Mammary epithelial cell (primary cell): ENCODE data around the genes ZNF799, TNPO2 and MAST1.

DNA sequence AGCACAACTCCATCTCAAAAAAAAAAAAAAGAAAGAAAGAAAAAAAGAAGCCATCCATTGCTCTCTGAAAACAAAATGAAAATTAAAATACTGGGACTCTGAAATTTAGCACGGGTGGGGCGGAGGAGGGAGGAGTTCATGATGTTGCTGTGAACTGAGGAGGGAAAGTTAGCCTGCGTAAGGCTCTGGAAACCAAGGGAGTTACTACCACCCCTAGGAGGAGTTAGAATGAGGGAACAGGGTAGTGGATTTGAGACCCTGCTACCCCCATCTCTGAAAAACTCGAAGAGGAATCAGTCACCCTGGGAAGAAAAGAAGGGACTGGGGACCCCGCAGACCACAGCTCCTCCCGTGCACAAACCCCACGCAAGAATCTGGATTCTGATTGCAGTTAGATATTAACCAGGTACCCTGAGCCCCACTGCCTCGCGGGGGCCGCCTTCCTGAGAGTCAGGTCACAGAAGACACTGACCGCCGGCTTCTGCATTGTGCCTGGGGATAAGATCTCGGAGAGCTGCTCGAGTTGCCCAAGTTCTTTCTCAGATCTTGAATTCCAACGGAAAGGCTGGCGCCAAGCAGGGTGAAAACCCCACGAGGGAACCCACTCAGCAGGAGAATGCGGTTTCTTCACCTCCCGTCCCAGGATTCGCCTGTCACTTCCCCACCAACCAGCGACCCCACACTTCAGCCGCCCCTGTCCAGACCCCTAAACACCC lies 933 bp downstream of the ZNF442 start:
- CAGE, long polyA plus RNA = no peak
- RRBS = no CpG with 5 or more reads among the region's 22 CpGs

DNA sequence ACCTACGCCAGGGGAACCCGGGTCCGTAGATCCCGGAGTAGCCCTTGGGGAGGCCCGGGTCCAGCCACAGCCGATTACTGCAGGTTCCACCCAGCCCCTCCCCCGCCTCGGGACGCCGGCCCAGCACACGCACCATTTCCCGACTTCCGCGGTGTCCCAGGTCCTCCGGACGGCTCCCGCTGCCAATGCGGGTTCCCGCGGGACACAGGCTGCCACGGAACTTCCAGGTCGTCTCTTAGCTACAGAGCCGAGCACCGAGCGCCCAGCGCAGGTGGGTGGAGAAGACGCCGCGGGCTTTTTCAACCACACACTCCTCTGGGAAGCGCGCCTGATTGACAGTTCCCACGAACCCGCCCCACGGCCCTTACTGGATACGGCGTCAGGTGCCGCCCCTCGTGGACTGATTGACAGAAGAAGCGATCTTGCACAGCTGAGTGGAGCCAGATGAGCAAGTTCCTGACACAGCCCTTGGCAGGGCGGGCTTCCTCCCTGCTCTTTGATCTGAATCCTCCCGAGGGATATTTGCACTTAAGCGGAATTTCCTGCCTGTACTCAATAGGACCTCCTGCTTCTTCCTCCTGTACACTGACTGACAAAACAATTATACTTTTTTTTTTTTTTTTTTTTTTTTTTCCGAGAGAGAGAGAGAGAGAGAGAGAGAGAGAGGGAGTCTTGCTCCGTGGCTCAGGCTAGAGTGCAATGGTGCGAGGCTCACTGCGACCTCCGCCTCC lies at the start of gene ZNF799:
TSS of gene ZNF799 (minus strand) at position 337 of the 731 bp plus-strand sequence.
- CAGE, long polyA plus RNA = no peak
- RRBS = 2% methylated on average over 6 of the region's 47 CpGs

- CAGE, long polyA plus RNA = no peak
- RRBS = 4% methylated on average over 25 of the region's 69 CpGs
These were observed 10.8 kb upstream of the ZNF709 start for GRCh38 chr19:12494966-12496295.

DNA sequence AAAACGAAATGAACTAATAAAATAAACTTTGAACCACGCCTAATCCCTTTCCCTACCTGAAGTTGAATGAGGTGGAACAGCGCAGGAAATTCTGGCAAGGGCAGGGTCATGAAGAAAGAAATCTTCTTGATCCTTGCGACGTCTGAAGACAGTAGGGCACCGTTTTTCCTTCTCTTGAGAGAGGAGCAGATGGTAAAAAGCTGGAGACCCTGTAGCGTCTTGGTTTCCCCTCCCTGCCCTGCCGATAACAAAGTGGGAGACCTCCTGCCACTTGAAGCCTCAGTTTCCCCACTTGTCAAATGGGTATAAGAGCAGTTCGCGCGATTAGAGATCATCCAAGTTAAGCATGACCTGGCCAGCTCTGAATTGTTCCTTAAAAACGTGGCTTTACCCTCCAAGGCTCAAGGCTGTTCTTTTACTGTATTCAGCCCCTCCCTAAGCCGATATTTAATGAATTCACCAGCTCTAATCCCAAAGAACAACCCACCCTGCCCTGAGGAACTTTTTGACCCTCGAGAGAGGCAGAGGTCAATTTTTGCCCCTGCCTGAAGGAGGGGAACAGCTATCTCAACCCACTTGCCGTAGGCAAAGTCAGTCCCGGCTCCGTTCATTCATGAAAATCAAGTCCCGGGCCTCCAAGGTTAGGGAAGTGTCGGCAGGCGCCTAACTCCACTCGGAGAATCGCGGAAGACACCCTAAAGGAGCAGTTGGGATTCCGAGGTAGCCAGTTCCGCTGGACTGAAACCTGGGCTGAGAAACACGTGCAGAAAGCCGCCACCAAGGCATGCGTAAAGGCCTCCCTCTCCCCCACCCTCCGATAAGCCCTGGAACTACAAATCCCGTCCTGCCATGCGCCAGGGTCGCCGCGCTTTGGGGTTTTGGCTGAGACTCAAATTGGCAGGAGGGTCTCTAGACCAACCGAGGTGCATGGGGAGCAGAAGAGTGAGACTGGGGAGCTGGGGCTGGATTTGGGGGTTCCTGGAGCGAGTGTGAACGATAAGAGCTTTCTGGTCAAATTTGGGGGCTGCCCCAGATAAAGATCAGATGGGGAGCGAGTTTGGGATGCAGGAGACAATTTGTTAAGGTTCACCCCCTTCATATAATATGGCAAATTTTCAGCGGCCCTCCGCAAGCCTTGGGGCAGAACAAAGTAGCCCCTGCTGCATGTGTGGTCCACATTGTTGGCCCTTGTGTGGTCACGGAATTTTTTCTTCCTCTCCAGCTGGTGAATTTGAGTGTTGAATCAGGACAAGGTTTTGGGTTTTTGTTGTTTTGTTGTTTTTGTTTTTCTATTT lies at the start of gene TNPO2:
TSS of gene TNPO2 (minus strand) at position 740 of the 1,295 bp plus-strand sequence.
- CAGE, long polyA plus RNA = no peak
- RRBS = no CpG with 5 or more reads among the region's 41 CpGs

GRCh38 chr19:12736645-12737413 lies 468 bp upstream of the GET3 start:
- CAGE, long polyA plus RNA = no peak
- RRBS = under 1% methylated on average over 4 of the region's 18 CpGs

DNA sequence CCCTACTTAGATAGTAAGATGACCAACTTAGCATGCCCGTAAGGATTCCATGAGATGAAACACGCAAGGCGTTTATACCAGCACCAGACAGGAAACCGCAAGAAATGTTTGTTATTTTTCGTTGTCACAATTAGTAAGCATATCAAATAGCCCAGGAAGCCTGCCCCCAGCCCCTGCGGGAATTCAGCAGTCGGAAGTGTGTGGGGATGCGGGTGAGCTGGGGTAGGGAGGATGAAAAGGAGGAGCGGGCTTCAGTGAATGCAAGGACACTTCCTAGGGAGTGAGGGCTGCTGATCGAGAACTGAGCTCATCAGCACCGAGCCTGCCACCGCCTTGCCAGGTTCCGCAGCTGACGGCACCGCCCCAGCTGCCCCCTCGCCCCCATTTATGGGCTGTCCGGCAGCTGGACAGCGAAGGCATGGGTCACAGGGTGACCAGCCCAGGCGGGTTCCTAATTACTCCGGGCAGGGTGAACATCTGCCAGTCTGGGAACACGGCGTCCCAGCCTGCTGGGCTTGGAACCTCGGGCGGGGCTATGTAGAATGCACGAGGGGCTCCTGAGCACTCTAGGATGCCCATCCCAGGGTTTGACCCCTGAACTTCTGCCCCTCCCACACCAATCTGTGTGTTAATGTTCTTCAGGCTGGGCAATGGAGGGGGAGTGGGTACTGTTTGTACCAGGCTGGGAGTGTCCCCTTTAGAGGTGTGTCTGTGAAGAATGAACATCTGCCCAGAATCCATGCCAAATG lies 1.5 kb upstream of the BEST2 start:
- CAGE, long polyA plus RNA = no peak
- RRBS = 6% methylated on average over 4 of the region's 25 CpGs

GRCh38 chr19:12769514-12770161 lies 5.7 kb downstream of the HOOK2 start:
- CAGE, long polyA plus RNA = no peak
- RRBS = 65% methylated on average over 16 of the region's 43 CpGs

- CAGE, long polyA plus RNA = no peak
- RRBS = 3% methylated on average over 4 of the region's 18 CpGs
These were observed 5.0 kb upstream of the JUNB start for GRCh38 chr19:12786064-12786870.

DNA sequence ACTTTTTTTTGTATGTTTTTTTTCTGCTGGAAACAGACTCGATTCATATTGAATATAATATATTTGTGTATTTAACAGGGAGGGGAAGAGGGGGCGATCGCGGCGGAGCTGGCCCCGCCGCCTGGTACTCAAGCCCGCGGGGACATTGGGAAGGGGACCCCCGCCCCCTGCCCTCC lies 1.6 kb downstream of the JUNB start:
- CAGE, long polyA plus RNA = no peak
- RRBS = no CpG with 5 or more reads among the region's 10 CpGs

DNA sequence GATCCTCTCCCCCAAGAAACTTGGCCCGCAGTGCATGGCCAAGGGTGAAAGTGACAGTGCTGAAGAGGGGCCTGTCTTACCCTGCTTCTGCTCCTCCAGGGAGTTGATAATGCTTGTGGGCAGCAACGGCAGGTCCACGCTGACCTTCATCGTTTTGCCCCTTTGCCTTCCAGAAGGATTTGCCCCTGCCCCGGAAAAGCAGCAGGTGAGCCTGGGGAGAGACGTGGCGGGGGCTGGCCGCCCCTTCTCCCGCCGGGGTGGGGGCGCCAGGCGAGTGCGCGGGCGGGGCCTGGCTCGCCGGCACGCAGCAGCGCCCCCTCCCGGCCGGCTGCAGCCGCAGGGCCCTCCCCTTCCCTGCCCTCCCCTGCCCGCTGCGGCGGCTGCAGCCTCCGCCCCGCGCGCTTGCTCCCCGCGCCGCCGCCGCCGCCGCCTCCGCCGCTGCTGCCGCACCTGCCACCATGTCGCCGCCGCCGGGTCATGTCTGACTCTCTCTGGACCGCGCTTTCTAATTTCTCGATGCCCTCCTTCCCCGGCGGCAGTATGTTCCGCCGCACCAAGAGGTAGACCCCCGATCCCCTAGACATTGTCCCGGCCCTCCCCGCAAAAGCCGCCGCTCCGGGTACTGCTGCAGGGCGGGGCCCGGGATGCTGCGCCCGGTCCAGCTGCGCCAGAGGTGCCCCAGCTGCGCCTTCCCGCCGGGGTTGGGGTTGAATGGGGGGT lies at the start of gene MAST1:
TSS of gene MAST1 (plus strand) at position 420 of the 720 bp plus-strand sequence.
- CAGE, long polyA plus RNA = no peak
- RRBS = 2% methylated on average over 26 of the region's 64 CpGs

DNA sequence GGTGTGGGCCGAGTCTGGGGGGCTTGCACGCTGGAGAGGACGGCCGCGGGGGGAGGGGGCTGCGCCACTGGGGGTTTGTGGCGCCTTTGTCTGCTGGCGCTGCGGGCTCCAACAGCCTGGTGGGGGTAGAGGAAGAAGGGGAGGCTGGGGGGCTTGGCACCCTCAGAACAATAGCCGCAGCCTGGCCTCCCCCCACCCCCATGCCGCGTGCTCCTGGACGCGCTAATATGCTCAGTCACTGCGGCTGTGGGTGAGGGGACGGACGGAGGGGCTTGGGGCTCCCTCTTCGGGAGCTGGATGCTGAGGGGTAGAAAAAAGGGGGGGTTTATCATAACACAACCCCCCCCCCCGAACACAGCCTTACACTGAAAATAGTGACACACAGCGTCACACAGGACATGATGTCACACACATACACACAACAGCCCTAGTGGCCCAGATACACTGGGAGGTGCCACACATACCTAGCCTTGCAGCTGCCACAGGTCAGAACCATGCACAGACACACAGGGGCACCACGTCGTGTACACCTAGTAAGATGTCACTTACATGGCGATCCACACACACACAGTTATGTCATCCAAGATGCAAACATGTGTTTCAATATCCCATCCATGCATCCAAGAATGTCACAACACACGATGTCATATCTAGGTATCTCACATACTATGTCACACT lies 640 bp downstream of the MAST1 start:
- CAGE, long polyA plus RNA = no peak
- RRBS = no CpG with 5 or more reads among the region's 24 CpGs

- CAGE, long polyA plus RNA = no peak
- RRBS = no CpG with 5 or more reads among the region's 19 CpGs
These were observed 10.2 kb upstream of the NFIX start for GRCh38 chr19:12984964-12985676.

GRCh38 chr19:13009418-13009729 lies 14.1 kb downstream of the NFIX start:
- CAGE, long polyA plus RNA = no peak
- RRBS = no CpG with 5 or more reads among the region's 2 CpGs

DNA sequence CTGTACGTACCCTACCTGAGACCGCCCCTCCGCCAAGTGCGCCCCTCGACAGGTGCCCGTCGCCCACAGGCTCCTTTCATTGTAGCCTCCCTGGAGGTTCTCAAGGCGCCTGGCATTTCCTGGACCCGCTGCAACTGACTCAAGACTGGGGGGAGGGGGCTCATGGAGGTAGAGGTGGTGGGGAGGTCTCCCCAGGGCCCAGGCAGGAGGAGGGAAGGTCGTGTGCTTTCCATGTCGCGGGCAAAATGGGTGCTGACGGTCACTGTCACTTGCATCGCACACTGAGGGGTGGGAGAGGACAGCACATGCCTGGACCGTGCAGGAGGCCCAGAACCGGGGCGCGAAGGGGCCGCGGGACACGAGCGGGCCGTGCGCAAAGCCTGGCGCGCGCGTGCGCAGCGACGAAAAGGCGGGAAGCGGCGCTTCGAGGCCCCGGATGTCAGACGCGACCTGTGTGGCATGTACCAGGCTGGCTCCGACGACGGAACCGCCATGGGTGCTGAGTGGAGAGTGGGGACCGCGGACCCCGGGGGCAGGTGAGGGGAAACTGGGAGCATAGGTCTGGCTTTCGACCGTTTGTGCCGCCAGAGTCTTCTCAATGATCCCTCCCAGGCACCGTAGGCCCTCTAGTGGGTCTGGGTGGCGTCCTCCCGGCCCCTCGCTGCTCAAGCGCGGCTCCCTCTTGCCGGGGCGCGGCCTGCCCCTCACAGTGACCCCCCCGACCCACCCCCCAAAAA lies 16.6 kb downstream of the NFIX start:
- CAGE, long polyA plus RNA = no peak
- RRBS = 64% methylated on average over 12 of the region's 58 CpGs

GRCh38 chr19:13016503-13016977 lies 21.3 kb downstream of the NFIX start:
- CAGE, long polyA plus RNA = no peak
- RRBS = no CpG with 5 or more reads among the region's 11 CpGs

DNA sequence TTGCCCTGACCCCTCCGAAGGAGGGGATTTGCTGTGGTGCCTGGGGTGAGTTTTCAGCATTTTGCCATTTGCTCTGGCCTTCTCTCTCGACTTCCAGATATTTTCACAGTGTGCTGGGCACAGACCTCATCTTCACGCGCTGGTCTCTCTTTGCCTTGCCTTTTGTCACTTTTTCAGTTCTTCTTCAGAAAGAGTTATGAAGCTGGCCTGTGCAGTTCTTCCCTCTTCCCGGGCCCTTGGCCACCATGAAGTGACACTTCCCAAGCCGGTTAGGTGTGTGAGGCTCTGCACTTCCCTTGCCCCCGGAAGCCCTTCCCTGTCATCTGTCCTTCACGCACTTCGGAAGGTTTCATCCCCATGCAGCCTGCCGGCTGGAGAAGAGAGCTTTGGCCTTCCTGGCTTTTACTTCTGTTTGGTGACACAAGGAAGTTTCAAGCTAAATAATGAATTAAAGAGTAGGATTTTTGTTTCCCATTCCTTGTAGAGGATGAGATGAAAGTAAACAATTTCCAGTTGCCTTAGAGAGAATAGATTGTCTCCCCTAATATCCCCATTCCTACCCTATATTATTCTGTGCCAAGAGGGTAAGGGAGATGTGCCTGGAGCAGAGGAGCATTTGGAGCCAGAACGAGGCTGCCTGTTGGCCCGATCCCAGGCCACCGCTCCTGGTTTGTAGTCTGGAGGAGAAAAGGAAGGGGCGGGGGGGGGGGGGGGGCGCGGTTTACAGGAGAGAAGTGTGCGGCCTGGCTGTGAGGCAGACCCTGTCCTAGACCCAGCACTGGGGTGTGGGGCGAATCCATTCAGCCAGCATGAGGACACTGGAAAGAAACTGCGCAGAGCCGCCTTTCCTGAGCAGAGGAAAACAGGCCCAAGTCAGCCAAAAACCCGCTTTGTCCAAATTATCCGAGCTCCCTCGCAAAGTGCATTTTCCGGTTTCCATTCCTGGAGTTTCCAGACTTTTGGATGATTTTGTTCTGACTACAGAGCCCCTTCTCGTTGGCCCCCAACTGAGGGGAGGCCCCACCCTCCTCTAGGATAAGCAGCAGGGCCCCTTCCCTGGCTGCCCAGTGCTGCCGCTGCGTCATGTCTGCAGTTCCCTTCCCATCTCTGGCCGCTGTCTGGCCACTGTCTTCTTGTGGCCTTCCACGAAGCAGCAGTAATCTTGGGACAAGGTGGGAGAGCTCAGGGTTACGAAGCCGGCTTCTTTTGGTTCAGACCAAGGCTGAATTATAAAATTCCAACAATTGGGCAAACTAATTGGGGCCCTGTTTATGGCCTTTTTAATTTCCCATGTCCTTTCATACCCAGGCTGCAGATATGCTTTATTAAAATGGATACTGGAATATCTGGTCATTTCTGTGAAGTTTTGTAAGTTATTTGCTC lies 22.9 kb downstream of the NFIX start:
- CAGE, long polyA plus RNA = no peak
- RRBS = 8% methylated on average over 5 of the region's 31 CpGs

DNA sequence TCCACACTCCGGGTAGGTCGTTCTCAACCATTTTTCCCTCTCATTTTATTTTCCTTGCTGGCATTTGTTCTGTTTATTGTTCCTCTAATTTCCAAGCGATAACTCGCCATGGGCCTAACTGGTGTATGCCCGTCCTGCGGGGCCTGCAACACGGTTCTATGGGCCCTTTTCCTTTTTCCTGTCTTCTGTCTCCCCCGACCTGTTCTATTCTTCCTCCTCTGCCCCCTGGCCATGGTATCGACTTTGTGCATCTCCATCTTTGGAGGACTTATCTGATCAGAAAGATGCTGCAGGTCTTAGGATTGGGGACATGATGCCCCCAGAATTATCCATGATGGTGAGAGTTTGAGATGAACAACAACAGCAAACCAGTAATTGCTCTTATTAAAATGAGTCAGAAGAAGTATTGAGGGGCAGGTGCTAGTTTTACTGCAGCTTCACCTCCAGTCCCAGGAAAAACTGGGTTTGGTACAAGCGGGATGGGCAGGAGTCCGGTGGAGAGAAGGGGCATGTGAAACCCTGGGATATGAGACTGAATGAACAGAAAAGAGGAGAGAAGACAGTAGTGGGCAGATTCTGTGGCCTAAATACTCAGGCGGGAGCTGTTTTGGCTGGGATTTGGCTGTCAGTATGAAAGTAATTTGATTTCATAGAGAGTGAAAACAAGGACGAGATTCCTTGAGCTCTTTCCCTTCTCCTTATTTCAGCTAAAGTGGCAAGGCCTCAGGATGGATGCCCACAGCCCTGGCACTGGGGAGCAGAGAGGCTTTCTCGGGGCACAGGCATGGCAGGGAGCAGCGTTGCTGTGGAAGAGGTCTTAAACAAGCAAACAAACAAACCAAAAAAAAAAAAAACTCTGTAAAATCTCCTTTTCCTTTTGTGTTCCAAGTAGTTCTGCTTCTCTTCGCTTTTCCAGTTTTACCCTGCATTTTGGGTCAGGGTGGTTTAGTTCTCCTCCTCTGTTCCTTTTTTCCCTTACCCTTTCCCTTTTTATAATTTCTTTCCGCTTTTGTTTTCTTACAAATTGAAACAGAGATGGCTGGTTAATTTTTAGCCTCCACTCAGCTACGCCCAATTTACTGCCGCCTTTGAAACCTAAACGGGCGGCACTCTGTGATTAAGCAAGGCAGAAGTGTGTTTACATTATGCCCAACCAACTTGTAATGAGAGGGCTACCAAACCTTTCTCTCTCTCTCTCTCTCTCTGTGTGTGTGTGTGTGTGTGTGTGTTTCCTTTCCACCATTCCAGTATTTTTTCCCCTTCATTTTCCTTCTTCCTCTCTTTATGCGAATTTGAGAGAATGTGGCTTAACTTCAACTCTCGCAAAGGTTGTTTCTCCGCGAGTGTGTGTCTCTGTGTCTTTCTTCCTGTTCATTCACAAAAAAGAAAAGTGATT lies 30.8 kb downstream of the NFIX start:
- CAGE, long polyA plus RNA = no peak
- RRBS = 5% methylated on average over 1 of the region's 25 CpGs

DNA sequence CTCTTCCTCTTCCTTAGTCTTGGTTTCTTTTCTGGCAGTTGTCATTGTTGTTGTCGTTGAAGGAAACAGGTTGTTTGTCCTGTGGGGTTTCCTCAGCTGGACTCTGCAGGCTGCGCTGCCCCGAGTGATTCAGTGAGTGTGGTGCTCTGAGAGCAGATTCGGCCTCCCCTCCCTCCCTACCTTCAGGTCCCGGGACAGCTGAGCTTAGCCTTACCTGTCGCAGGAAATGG lies 34.1 kb downstream of the NFIX start:
- CAGE, long polyA plus RNA = no peak
- RRBS = no CpG with 5 or more reads among the region's 6 CpGs

DNA sequence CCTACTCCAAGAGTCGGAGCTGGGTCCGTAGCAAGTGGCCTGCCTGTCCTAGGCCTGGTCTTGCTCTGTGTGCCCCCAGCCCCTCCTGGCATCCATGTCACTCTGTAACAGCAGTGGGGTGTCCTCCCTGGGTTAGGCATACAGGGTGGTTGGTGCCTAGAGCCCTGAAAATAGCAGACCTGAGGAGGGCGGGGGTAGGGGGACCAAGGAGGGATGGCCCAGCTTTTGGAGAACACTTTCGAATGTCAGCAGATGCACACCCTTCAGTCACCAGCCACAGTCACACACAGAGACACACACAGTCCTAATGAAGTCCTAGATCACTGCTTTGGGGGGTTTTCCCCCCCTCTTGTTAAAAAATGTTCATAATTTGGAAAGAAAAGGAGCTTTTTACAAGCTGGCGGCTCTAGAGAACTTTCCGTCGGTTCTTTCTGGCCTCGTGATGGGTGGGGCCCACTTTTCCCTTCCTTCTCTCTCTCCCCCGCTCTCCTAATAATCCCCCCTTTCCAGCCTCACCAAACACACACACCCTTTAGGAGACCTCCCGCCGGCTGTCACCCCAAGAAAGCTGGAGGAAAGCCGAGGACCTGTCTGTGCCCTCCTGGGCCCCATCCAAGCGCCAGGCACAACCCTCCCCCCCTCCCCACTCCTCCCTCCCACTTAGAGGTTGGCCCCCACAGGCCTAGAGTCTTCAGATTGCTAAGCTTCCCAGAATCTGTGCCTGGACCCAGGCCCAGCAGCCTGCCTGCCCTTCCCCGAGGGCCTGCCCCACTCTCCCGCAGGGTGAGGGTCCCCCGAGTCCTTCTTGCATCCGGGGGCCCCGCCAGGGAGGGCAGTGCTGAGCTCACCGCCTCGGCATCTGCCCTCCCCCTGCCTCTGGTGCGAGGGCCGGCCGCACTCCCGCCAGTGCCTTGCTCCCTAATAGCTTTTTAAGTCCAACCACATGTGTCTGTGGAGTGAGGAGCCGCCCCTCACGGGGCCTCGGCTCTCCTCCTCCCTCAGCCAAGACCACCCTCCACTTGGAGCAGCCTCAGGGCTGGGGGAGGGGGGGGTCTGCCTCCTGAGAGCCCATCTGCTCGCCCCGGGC lies 47.7 kb downstream of the LYL1 start:
- CAGE, long polyA plus RNA = no peak
- RRBS = 1% methylated on average over 4 of the region's 29 CpGs

DNA sequence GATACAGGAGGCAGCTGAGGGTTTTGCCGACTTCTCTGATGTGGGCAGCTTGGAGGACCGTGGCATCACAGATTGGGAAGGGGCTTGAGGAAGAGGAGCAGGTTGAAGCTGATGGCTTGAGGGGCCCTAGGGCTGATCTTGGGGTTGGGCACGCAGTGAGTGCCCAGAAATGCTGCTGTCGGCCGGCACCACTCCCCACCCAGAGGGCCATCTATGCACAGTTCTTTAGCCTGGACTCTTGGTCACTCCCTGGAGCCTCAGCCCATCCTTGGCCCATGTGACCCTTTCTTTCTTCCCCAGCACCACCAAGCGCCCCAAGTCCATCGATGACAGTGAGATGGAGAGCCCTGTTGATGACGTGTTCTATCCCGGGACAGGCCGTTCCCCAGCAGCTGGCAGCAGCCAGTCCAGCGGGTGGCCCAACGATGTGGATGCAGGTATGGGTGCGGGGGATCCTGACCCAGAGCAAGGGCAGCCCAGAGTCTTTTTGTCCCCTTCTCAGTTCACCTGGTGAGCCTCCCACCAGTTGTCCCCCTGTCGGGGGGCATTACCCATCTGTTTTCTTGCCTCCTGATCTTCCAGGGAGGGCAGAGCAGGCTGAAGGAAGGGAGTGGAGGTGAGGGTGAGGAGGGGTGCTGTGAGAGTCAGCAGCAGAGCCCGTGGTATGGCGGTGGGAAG lies 27.3 kb downstream of the LYL1 start:
- CAGE, long polyA plus RNA = no peak
- RRBS = no CpG with 5 or more reads among the region's 16 CpGs